Occipital lobe (tissue), 2 donors: ENCODE data around the genes PRKAG1 and PRPH.

DNA sequence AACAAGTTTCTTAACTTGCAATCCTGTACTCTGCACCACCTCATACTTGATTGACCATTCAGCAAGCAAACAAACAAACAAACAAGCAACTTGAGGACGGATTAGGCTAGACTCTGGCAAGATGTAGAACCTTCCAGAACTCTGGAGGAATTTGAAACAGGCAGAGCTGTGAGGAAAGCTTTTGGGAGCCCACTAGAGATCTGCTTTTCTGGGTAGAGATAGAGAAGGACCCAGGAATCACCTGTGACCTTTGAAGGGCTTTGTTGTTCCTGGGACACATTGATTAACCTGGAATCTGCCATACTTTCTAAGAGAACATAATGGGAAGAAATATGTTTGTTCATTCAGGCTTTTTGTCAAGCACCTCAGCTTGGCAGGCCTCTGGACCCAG lies 757 bp upstream of the SENP1 start:
- RAMPAGE, long total RNA = no peak

DNA sequence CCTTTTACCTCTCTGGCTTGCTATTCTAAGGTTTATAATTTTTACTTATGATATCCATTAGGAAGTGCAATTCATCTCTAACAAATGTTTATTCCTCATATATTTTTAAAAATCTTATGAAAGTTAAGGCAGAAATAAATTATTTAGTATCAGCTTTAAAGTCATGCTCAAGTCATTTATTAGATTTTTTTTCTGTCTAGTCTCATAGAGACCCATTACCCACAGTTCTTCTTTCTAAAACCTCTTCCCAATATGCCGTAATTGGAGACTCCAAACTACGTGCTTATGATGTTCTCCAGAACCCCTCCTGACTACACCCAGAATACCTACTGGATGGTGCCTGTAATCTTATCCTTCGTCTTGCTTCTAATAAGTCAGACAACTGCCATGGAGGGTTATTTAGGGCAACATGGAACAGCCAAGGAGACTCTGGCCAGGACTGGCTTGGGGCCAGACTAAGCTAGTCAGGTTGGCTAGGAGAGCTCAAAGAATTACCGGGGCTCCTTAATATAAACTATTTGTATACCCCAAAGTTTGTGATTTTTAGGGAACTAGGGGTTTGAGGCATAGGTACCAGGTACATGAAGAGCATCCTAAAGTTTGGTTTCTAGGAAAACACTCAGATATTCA lies 6.7 kb downstream of the PFKM start:
- RAMPAGE, long total RNA = no peak

DNA sequence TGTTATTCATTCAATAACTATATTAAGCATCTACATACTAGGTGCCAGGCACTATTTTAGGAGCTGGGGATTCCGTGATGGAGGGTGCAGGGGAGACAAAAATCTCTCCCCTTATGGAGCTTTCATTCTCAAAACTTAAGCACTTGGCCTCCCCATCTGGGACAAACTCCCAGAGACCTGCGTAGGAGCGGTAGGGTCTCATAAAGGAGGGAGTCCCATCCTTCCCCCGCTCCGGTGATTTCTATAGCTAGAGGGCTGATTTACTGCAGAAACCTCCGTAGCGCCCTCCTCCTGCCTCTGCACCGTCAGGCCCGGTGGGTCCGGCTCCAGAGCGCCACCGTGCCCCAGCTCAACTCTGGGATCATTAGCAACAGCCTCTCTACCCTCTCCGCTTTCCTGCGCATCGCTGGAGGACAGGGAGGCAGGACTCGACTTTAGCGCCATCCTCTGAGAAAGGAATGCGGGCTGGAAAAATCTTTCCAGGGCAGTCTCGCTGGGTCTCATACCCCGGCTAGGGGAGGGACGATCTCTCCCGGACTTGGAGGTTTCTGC lies 527 bp upstream of the CCDC184 start:
- RAMPAGE, long total RNA = no peak

- RAMPAGE, long total RNA = no peak
These were observed 32.1 kb upstream of the H1-7 start for GRCh38 chr12:48296306-48297524.

GRCh38 chr12:48656704-48656959 lies 25.4 kb downstream of the KANSL2 start:
- RAMPAGE, long total RNA = no peak

DNA sequence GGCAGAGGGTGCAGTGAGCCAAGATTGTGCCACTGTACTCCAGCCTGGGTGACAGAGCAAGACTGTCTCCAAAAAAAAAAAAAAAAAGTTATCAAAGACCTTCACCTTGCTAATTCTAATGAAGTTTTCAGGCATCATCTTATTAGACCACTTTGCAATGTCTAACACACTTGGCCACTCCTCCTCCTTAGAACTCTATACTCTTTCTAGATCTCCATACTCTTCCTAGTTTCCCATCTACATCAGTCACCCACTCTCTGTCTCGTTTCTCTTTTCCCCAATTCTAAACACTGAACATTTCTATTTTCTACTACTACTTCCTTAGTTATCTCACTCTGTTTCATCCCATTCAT lies 3.0 kb upstream of the KANSL2 start:
- RAMPAGE, long total RNA = no peak

DNA sequence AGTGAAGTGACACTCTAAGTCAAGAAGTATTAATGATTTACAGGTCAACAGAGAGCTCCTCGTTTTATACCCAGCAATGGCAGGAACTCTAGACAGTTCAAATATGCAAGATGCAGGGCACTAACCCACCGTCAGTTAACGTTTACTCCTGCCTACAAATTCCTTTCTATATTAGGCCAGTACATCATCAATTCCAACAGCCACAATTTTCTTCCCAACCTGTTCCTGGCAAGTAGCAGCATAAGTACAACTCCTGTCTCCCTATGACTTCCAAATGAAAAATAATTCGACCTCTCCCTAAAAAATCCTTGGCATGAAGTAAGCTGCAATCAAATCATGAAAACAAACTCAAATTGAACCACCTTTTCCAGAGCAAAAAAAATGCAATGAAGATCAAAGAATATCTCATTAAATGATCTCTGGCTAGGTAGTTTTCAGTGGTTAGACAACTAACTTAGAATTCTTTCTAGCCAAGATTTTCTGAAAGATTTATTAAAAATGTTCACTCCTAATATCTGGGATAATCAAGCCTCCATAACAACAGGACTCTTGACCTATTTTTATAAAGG lies 9.1 kb upstream of the KANSL2 start:
- RAMPAGE, long total RNA = no peak

- RAMPAGE, long total RNA = no peak
These were observed 11.0 kb upstream of the KANSL2 start for GRCh38 chr12:48692990-48693435.

- RAMPAGE, long total RNA = no peak
These were observed 578 bp downstream of the DDX23 start for GRCh38 chr12:48851310-48851860.

DNA sequence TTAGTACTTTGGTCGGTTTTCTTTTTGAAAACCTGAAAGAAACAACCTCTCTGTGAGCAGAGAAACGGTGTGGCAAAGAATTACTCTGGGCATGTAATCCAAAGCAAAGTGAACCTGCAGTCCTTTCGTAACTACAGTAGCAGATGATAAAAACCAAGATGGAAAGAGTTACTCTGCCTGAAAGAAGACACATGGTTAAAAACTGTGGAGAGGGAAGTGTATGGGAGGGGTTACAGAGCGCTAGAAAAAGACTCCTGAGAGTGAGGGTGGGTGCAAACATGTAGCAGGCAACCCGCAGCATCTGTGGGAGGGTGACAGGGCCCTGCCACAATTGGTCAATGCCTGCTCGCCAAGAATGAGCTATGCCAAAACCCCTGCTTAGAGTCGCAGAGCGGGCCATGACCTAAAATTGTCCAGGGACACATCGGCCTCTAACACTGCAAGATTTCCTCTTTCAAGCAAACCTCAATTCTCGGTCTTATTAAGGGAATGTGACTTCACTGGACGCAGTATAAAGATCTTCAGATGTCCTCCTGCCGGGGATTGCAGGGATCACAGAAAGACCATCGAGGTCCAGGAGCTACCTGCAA lies 731 bp downstream of the PRKAG1 start:
- RAMPAGE, long total RNA = no peak

GRCh38 chr12:49018340-49019098 lies at the start of gene PRKAG1:
PRKAG1 (minus strand) TSS chr12:49018776.
- RAMPAGE, long total RNA = start-site peak on the minus strand at chr12:49018746-49018791, 237 and 638 reads in 2 replicates

DNA sequence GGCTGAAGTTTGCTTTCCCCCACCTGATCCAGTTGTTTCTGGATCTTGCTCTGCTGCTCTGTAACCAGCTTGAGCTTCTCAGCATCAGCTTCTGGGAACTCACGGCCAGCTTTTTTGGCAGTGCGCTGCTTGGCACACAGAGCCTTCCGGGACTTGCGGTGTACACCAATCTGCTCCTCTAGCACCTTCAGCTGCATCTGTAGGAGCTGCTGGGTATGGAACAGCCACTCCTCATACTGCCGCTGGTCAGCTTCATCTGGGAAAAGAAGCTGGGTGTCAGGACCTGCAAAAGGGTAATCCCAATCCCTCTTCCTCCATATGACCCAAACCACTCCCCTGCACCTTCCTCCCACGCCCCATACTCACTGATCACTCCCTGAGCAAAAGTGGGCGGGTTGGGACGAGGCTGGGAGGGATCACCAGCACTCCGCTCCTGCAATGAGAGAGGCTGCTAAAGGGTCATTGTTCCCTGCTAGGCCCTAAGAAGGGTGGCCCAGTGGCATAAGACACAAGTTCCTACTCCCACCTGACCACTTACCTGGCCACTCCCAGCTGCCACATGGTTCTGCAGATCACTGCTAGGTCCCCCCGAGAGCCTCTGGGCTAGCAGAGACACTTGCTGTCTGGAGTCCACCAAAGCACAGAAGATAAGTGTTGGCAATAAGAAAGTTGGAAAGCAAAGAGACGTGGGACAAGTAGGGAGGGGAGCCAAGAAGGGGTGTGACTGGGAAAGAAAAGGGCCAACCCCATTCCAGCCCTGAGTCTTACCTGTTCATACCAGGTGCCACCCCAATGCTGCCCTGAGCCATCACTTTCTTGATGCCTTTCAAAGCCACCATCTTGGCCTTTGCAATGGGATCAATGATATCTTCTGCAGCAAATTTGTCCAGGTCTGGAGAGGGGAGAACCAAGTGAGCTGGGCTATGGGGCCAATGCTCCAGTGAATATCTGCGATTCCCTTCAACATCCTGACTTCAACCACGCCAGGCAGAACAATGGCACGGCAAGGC lies 15.8 kb upstream of the PRKAG1 start:
- RAMPAGE, long total RNA = no peak

GRCh38 chr12:49056729-49057456 lies 3.7 kb downstream of the KMT2D start:
- RAMPAGE, long total RNA = no peak

DNA sequence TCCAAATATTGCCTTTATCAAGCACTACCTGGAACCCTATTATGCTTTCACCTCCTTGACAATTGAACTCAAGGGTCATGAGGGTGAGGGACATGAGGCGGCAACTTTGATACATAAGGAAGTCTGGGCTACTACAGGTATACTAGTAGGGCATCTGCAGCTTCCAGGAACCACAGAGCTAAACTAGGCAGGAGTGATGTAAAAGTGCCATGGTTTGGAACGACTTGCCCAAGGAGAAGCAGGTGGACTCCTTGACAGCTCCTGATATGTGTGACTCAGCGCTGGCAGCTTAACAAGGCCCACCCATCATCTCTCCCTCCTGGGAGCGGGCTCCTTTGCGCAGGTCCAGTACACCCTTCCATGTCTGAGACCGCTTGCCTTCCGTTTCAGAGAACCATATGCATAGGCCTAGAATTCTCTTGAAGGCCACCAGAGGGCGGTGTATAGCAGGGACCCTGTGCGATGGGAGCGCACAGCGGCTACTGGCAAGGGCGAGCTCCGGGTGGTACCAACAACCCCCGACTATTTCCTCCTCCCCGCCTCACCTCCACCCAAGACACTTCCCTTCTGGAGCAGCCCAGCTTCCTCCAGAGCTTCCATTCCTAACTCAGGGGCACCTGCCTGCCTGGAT lies 6.5 kb downstream of the DHH start:
- RAMPAGE, long total RNA = no peak

GRCh38 chr12:49091652-49092586 lies 2.7 kb downstream of the DHH start:
- RAMPAGE, long total RNA = no peak

- RAMPAGE, long total RNA = no peak
These were observed 1.6 kb downstream of the LMBR1L start for GRCh38 chr12:49108806-49109694.

GRCh38 chr12:49127602-49128437 lies 3.4 kb downstream of the TUBA1B start:
- RAMPAGE, long total RNA = no peak

DNA sequence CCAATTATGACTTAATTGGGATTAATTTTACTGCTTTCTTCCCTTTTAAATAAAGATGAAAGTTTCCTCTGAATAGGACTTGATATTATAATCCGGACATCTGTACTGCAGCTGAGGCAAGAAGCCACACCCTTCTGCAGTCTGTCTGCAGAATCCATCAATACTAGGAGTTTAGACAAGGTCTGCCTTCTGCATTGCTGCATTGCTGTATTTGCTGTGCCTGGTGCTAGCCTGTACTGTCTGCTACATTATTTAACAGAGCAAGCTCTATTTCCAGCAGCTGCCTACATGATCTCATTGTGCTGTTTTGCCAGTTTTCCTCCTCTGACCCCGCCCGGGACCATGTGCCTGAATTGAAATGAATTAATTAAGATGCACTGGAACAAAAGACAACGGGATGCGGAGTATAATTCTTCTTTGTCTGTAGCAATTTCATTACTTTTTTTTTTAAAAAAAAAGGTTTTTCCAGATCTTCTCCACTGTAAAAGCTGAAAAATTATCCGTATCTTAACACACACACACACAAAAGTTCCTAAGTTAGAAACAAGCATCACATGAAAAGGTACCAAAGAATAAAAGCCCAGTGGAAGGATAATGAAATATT lies 1.6 kb downstream of the TUBA1A start:
- RAMPAGE, long total RNA = no peak

- RAMPAGE, long total RNA = no peak
These were observed at the start of gene PRPH for GRCh38 chr12:49294777-49295434. PRPH (plus strand) TSS chr12:49295147.

DNA sequence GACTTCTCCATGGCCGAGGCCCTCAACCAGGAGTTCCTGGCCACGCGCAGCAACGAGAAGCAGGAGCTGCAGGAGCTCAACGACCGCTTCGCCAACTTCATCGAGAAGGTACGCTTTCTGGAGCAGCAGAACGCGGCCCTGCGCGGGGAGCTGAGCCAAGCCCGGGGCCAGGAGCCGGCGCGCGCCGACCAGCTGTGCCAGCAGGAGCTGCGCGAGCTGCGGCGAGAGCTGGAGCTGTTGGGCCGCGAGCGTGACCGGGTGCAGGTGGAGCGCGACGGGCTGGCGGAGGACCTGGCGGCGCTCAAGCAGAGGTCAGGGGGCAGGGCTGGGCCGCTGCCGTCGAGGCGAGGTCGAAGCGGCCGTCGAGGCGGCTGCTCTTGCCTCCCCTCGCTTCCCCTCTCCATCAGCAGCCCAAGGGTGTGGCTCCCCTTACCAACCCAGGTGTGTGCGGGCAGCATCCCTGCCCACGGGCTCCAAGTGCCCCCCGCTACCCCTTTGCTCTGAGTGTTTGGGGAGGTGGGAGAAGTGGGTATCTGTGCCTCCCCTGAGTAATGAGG lies 566 bp downstream of the PRPH start:
- RAMPAGE, long total RNA = no peak